Cerebral cortex (tissue), 2 donors: ENCODE results near the genes B3GALT2, DENND1B and C1orf53.

DNA sequence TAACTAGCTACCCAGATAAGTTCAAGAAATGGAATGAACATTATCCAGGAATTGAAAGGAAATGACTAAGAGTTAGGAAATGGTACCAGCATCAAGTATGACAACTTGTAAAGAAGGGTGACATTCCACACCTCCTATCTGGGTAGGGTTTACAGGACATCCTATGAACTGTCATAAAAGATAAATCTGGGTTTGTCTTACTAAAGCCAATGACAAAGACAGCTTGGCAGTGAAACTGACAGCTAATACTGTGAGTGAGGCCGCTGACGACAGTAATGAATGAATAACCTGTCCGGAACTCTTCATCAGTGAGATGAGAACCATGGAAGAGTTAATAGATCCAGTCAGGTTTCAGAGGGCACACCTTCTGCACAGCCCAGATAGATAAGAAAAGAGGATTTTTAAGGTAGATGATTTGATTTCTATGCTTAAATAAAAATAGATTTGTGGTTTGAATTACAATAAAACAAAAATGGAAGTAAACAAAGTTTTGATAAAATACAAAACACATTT is 18.4 kb downstream of the RGS2 start:
- PRO-cap, 2 experiments, result no peak in any of the 2 experiments

- PRO-cap, 2 experiments, result no peak in any of the 2 experiments
These were observed 45.9 kb downstream of the UCHL5 start for GRCh38 chr1:193013179-193013841.

DNA sequence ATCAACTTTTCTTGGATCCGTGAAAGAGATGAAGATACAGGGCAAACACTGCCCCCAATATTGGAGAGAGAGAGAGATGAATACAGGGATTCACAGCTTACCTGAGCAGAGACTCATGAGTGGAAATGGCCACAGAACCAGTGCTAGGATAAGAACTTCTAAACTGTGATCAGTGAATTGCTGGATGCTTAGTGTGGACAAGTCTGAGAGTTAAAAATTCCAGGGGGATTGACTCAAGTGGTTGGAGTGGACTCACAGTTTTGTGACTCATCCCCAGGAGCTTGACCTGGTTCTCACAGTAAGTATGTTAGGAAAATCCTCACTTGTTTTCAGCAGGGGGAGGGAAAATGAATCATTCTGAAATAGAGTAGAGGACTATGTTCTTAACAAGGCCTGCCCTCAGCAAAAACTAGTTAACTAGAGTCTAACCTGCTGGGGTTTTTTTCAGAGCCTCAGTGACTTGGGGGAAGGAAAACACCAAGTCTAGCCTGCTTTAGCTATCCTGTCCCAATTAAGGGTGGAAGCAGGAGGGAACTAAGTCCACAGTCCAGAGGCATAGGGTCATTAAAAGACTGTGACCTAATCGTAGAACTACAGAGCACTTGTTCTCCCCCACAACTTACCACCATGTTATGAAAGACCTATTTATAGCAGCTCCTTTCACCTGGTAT is 6.2 kb upstream of the CDC73 start:
- PRO-cap, 2 experiments, result no peak in any of the 2 experiments

GRCh38 chr1:193185904-193186921 is at the start of gene B3GALT2:
TSS of gene B3GALT2 (minus strand) at chr1:193186613.
- PRO-cap, 2 experiments, result peak in 1 of 2 experiments; most common plus-strand start chr1:193186335 (in 1); most common minus-strand start chr1:193186326 (in 1)

DNA sequence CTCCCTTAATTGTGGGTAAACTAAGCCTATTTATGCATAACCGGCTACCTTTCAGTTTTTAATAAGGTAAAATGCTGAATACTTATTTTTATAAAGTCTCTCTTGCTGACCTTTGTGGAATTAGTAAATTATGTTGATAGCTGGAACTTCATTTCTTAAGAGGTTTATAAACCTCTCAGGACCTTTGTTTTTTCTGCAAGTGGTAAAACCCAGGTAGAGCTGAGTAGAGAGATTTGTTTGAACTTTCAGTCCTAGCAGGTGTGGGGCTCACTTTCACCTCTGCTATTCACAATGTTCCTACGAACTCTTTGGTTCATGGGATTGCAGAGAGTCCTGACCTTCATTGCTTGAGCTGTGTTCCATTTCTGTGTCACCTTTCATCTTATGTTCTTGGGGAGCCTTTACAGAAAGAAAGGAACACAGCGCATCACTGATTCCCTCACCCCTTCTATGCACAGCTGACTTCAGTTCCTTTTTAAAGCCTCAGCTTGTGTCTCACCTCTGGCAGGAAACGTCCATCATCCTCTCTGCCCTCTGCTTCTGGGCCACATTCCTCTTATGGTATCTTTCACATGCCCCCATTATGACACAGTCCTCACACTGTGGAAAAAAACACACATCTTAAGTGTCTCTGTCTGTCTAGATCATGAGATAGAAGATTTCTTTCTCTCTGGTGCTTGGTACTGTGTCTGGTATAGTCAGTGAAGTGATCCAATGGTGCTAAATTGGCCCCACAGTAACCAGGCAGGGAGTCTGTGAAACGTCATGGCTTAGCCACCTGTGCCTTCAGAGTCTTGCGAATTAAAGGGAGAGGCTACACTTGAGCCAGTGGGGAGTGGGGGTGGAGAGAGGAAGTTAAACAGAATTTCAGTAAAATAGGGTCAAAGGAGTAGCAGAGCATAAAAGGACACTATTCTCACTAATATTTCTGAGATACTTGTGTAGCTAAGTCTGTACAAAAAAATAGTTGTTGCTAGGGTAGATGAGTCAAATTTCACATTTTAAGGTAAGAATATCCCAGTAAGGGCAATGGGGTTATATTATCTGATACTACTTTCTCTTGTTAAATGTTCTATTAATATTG is 262.6 kb upstream of the B3GALT2 start:
- PRO-cap, 2 experiments, result no peak in any of the 2 experiments

- PRO-cap, 2 experiments, result no peak in any of the 2 experiments
These were observed 272.1 kb upstream of the B3GALT2 start for GRCh38 chr1:193458408-193459069.

GRCh38 chr1:193569595-193570222 is 383.3 kb upstream of the B3GALT2 start:
- PRO-cap, 2 experiments, result no peak in any of the 2 experiments

DNA sequence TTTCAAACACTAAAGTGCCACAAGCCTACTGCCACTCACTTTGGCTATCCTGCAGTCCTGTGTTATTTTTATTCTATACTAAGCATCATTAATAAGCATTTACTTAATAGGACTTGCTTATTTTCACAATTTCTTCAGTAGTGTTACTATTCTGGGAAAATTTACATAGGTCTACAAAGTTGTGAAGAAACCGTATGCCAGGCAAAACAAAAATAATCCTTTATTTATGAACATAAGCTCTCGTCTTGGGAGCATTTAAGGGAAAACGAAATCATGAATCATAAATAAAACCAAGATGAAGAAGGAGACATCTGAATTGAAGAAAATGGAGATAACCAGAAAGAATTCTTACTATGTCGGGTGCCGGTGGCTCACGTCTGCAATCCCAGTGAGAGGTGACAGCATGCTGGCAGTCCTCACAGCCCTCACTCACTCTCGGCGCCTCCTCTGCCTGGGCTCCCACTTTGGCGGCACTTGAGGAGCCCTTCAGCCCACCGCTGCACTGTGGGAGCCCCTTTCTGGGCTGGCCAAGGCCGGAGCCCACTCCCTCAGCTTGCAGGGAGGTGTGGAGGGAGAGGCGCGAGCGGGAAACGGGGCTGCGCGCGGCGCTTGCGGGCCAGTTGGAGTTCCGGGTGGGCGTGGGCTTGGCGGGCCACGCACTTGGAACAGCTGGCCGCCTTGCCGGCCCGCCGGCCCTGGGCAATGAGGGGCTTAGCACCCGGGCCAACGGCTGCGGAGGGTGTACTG is 1672.3 kb upstream of the B3GALT2 start:
- PRO-cap, 2 experiments, result no peak in any of the 2 experiments

GRCh38 chr1:196726248-196726998 is 48.2 kb upstream of the CFHR3 start:
- PRO-cap, 2 experiments, result no peak in any of the 2 experiments

- PRO-cap, 2 experiments, result no peak in any of the 2 experiments
These were observed 31.3 kb upstream of the CFHR3 start for GRCh38 chr1:196743265-196743786.

GRCh38 chr1:196773803-196774064 is 906 bp upstream of the CFHR3 start:
- PRO-cap, 2 experiments, result no peak in any of the 2 experiments

DNA sequence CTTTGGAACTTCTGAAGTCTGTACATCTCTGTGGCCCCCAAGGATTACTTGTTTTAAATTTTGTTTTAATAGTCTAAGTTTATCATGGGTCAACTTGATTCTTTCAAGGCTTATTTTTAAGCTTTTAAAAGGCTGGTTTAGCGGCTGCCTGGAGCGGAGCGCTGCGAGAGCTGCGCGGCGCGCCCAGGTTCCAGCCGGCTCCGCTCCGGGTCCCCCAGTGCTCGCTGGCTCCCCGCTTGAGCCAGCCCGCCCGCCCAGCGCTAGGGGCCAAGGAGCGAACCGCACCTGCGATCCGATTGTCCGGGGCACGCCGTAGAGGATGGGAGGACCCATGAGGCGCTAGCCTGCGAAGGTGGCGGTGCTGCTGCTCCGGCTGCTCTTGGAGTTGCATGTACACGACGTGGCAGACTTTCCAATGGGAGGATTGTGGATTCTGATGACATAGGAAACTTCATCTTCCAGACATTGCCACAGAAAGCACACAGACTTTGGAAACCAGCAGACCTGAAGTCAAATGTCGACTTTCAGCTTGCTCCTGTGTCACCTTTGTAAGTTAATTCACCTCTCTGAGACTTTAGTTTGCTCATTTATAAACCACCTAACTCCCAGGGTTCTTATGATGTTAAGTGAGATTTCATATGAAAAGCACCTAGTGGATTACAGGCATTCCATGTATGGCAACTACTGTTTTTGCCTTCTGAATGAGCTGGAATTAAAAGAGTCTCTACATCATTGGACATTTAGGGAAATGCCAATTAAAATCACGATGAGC is 9.8 kb upstream of the CFHR4 start:
- PRO-cap, 2 experiments, result no peak in any of the 2 experiments

DNA sequence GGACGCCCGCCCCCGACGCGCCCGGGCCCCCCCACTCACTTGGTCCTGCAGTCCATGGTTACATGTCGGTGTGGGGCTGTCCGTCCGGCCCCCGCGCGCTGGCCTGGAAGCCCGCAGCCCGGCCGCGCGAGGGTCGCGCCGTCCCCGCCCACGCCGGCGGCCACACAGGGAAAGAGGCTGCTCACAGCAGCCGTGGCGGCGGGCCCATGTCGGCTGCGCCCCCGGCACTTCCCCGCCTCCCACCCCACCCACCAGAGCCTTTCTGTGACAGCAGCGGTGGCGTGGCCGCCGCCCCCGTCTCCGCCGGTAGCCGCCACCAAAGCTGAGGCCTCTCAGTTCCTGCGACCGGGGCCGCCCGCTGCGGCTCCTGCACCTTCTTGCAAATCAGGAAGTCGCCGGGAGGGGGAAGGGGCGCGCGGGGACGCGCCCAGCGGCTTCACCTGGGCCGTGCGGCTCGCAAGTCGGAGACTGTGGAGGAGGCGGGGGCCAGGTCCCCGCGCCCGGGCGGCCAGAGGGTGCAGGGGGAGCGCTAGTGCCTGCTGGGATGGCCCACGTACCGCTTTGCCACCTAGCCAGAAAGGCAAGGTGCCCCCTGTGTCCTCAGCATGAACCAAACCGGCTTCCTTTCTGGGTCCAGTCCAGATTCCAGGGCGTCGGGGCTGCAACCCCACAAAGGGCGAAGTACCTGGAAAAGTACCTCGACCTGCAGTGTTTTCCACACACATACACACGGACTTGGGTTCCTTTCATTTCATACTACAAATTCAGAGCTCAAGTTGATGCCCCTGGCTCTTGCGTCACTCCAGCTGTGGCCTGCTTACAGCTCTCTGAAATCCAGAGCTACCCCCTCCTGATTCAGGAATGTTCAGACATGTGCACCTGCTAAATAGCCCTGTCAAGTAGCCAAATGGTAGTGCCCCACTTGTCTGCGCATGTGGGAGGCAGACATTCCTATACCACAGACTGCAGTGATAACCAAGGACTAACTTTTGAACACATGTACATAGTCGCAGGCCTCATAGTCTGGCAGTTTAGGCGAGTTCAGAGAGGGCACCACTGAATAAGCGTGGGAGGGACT is at the start of gene DENND1B:
Gene DENND1B, minus strand, starts transcription at position 381 of the 1,078 bp plus-strand sequence.
- PRO-cap, 2 experiments, result peak in 1 of 2 experiments; most common plus-strand start position 151 of the sequence (in 1); most common minus-strand start position 379 of the sequence (in 1)

DNA sequence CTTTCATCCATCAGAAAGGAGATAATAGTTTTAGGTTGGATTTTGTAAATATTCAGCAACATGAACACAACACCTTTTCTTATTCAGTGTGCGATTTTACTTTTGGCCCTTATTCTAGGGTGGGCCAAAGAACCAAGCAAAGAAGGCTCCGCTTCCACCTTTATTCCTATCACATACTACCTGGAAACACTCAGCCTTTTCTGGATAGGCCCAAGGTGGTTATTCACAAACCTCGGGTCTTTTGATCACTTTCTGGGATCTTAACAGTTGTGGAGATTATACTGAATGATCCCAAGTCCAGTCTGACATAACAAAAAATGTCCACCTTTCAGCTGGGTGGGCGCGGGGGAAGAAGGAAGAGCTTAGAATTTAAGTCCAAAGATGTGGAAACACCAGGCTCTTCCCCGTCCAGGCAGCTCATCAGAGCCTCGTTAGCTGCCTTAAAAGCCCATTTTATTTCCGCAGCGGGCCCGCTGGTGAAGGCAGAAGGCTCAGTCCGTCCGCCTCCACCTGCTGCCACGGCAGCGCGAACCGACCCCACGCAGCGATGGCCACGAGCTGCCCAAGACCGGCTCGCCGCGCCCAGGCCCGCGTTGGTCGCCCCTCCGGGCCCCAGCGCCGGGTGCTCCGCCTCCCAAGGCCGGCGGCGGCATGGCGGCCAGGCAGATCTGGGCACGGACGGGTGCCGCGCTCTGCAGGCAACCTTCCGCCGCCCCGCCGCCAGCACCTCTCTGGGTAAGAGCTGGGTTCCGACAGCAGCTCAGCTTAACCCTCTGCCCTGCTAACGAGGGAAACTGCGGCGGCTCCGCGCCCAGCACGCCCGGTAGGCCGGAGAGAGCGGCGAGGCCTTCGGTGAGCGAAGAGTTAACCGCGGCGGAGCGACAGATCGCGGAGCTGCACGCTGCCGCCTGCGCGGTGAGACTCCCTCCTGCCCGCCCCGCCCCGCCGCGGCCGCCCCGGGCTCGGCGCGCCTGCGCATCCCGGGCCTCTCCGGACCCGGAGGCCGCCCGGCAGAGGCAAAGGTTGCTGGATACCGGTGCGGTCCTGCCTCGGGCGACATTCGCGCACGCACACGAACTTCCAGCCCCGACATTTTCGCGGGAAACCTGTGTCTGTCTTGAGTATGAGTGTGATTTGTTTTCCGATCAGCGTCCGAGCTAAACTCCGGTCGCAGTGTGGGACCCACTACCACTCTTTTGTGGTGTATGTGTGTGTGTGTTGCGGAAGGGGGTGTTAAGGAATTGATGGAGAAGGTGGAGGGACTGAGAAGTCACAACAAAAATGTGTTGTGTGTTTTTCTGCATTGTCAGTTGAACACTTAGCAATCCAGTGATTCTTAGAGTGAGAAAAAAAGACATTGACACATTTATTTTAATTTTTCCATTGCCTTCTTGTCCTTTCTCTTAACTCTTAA is at the start of gene C1orf53:
Gene C1orf53, plus strand, starts transcription at position 632 of the 1,414 bp plus-strand sequence.
- PRO-cap, 2 experiments, result peak in 1 of 2 experiments; most common plus-strand start position 983 of the sequence (in 1); most common minus-strand start position 670 of the sequence (in 1)

DNA sequence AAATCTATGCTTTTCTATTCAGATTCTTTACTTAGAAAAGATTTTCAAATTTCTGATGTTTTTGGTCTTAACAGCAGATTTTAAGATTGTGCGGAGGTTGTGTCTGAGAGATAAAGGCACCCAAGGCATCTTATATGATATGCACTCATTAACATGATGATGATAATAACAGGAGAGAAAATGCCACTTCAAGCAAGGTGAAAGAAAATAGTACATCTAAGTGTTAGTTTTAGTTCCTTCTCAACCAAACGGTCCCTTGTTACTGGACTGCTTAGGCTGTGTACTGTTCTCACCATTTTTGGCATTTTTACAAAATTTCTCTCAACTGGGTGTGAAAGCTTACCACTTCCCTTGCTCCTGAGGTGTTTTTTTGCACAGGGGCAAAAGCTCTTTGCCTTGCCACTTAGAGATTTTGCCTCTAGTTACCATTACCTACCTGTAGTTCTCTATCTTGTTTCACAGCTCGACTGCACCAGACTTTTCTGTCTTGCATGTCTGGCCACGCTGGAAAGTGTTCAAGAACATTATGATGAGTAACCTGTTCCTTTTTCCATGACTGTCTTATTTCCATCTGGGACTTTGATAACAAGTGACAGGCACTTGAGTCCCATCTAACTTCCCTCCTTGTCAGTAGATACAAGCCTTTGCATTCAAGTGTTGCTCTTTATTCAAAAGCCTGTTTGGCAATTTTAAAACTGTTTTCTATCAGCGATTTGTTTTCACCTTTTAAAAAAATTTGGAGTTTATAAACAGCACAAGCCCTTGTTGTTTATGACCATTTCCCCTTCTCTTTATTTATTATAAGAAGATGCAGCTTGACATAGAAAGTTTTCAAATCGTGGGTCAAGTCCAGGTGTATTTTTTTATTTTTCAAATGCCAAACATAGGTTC is 10.7 kb downstream of the NEK7 start:
- PRO-cap, 2 experiments, result no peak in any of the 2 experiments

DNA sequence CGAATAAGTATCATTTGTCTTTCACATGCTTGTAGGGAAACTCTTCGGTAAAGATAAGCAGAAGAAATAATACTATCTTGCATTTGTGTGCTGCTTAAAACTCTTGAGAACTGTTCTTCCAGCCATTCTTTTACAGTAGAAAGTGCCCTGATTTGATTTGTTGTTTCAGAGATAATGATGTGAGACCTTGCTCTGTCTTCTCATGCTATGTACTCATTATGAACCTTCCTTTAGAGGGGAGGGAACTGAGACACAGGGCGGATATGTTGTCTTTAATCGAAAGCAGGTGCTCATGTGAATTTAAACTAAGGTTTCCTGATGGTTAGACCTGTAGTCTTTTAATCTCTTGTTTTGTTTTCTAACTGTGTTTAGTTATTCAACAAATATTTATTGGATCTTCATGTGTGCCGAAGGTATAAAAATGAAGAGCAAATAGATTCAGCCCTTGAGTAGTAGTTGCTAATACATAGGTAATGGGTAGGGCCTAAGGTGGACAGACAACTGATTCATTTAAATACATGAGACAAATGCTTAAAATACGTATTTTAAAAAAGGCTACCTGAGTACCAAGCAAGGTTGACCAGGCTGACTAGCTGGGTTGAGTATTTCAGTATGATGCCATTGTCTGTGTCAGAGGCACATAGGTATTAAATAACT is 19.1 kb downstream of the NEK7 start:
- PRO-cap, 2 experiments, result no peak in any of the 2 experiments

- PRO-cap, 2 experiments, result no peak in any of the 2 experiments
These were observed 35.1 kb downstream of the NEK7 start for GRCh38 chr1:198191769-198192408.

DNA sequence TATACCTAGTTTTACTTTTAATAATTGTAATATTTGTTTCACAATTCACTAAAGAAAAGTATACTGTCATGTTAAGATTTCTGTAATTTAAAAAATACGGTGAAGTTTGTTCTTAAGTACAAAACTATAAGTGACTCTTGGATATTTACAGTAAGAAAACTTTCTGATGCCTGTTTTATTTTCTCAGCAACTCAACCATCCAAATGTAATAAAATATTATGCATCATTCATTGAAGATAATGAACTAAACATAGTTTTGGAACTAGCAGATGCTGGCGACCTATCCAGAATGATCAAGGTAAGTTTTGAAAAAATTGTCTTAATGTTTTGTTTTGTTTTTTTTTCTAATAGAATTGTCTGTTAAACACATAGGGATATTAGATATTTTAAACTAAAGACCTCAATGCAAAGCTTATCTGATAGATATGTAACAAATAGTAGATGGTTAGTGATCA is 107.2 kb downstream of the NEK7 start:
- PRO-cap, 2 experiments, result no peak in any of the 2 experiments

DNA sequence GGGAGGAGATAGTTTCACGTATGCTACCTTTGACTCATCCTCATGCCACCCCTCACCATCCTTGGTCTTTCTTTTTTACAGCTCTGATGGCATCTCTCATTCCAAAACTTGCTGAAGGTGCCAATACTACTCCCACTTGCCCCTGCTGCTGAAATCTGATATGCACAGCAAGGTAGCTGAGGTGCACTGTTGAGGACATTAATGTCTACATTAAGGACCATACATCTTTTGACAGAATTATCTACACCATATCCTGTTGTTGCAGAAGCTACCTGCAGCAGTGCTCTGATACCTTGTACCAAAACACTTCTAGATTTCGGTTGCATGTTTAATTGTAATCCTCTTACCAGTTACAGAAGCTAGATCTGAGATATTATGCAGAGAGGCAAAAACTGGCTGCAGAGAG is 19.4 kb upstream of the PTPRC start:
- PRO-cap, 2 experiments, result no peak in any of the 2 experiments

GRCh38 chr1:198641315-198642090 is 2.7 kb downstream of the PTPRC start:
- PRO-cap, 2 experiments, result no peak in any of the 2 experiments